ENCODE measurements around a stretch of chr3.

DNA sequence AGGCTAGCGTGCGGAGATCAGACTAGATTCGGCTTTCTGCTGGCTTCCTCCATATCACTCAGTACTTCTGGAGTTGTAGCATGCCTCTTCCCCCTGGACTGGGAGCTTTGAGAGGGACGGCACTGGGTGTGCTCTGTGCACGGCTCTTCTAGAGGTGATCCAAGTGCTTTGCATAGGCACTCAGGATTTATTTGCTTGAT lies 237.1 kb downstream of the LPP start:
- PRO-cap = no peak

DNA sequence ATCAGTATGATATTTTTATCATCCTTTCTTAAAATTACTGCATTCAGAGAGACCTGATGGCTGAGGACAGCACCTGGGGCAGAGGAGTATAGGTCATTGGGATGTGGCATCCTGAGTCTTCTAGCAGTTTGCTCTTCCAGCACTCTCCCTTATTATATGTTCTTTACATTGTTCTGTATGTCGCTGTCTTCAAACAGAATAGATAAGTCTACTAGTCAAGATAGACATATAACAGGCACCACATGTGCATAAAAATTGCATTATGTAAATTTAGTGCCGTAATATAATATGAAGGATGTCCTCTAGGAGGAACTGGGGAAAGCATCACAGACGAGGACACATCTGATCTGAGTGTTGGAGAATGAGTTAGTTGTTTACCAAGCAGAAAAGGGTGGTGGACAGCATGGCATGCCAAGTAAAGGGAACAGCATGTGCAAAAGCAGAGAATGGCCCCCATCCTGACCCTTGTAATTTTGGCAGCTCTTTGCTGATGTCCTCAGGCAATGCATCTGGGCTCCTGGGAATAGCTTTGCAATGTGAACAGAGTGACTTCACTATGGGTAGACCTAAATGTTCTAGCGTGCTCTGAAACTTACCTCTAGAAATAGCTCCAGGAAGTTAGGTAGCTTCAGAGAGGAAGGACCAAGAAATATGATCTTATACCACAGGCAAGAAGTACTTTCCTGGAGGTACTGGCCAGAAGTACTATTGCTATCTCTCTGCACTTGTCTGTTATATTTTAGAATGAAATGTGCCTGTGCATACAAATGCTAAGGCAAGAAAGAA lies 263.3 kb downstream of the LPP start:
- PRO-cap = no peak

DNA sequence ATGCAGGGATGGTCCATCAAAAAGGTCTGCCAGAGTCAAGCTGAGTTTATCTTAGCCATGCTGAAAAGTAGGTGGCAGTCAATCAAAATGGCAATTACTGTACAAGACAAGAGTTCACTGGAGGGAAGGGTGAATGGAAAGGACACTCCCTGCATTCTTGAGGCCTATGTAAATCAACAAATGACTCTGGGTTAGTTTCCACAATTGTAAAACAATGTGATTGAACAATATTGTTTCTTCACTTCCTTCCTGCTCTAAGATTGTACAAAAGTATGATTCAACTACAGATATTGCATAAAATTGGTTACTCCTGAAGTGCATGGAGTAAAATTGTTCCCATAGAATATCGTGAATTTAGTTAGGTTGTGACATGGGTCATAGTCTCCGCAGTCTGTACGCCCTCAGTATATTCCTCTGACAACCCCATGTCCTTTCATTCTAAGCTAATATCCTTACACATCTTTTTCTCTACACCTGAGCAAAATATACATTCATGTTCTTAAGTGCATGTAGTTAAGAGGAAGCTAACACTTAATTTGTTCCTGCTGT lies 277.6 kb downstream of the LPP start:
- PRO-cap = no peak

DNA sequence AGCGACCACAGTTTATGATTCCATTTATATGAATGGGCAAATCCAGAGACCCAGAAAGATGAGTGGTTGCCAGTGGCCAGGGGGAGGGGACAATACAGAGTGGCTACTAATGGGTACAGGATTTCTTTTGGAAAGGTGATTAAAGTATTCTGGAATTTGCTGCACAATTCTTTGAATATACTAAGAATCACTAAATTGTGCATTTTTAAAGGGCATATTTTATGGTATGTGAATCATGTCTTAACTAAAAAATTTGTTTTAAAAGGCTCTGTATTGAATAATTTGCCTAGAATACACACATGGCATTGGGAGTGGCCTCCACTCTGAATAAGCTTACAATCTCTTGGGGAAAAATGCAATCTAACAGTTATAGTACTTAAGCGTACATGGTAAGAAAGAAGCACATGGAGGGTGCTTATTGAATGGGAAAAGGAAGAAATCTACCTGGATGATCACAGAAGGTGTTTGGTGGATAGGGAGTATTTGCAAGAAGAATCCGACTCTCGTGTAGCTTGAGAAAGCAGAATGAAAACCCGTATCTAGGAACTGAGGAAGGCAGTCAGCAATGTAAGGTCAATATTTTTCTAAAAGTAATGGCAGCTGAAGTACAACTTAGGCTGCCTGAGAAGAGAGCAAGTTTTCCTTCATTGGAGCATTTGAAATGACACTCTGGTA lies 385.1 kb downstream of the LPP start:
- PRO-cap = no peak

DNA sequence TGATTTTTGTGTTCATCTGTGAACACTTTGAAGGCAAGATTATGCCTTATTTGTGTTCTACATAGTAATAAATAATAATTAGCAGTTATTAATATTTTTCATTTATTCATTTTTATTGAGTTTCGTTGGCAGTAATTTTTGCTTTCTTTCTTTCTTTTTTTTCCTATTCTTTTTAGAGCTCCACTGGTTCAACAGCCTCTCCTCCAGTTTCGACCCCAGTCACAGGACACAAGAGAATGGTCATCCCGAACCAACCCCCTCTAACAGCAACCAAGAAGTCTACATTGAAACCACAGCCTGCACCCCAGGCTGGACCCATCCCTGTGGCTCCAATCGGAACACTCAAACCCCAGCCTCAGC lies 455.0 kb downstream of the LPP start:
- PRO-cap = no peak

DNA sequence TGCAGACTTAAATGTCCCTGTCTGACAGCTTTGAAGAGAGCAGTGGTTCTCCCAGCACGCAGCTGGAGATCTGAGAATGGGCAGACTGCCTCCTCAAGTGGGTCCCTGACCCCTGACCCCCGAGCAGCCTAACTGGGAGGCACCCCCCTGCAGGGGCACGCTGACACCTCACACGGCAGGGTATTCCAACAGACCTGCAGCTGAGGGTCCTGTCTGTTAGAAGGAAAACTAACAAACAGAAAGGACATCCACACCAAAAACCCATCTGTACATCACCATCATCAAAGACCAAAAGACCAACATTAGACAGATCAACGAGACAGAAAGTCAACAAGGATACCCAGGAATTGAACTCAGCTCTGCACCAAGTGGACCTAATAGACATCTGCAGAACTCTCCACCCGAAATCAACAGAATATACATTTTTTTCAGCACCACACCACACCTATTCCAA lies 482.7 kb downstream of the LPP start:
- PRO-cap = no peak

DNA sequence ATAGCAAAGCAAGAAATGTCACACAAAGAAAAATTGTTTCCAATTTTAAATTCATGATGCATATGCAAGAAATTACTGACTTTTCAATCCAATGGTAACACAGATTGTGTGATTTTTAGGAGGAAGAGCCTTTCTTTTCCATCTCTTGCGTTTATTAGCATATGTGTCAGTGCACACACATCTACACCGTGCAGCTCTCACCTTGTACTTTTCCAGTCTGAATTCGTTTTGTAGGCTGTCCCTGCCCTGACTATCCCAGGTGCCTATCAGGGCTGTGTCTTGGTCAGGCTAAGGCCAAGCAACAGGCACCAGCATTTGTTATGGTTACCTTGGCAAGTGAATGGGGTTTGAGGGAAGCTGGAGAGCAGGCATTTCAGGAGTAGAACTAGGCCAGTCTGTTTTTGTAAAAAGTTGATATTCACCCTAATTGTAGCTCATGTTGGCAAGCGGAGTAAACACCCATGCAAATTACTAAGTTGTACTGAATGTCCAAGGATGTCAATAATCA lies 489.5 kb upstream of the TPRG1 start:
- PRO-cap = no peak

GRCh38 chr3:188689106-188689661 lies 482.6 kb upstream of the TPRG1 start:
- PRO-cap = no peak

GRCh38 chr3:188846830-188847490 lies 324.8 kb upstream of the TPRG1 start:
- PRO-cap = no peak

GRCh38 chr3:188937513-188937863 lies 234.3 kb upstream of the TPRG1 start:
- PRO-cap = no peak

DNA sequence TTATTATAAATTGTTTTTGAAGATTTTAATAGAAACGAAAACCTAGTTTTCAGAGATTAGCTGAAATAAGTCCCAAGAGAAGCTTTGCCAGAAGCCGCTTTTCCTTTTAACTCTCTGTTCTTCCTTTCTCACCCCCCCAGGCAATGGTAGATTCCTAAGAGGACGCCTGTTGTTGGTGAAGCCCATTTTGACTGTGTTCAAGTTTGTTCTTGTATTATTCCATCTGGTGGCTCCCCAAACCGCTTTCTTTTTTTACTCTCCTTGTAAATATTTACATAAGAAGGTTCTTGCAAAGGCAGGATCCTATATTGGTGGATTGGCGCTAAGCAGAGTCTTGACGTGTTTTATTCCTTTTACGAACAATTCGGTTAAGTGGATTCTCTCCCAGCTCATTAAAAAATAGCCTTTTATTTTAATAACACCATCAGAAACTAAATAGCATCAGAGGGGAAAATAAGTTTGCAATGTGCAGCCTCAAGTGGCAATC lies 195.8 kb upstream of the TPRG1 start:
- PRO-cap = no peak

DNA sequence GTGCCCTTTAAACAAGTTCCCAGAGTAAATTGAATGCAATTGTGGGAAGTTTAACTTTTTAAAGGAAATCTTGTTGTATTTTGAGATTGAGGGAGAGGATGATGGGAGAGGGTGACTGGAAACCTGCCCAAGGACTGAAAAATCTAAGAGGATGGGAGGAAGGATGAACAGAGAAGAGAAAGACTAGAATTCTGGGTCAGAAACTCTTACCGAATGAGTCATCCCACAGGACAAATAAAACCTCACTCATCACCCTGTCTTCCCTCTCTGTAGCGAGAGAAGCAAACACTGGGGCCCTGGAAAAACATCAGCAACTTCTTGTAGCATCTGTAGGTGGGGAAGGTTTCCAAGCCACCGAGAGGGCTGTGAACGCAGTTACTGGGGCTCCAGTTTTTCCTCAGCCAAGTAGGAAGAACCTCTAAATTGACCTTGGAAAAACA lies 193.1 kb upstream of the TPRG1 start:
- PRO-cap = no peak

- PRO-cap = no peak
Observed at GRCh38 chr3:189269379-189269860, 97.6 kb downstream of the TPRG1 start.

DNA sequence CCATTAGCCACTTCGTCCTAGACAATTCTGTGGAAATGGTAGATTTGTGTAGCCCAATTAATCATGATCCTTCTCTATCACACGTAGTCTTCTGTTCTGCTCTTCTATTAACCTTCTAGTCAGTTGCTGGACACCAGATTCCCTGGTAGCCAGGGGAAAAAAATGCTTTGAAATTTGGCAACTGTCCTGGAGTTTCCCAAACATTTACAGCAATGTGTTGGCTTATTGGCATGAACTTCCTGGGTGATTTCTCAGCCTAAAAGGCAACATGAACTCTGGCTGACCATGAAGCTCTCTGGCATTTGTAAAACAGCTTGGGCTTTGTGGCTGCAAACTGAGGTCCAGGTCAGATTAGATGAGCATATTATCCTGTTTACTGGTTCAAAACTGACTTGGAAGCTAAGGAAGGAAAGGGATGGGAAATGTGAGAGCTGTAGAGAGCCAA lies 139.1 kb downstream of the P3H2 start:
- PRO-cap = no peak

- PRO-cap = no peak
Observed at GRCh38 chr3:190386274-190386960, 1.5 kb upstream of the CLDN16 start.

- PRO-cap = no peak
Observed at GRCh38 chr3:190586829-190587234, 72.9 kb downstream of the IL1RAP start.

GRCh38 chr3:190591098-190591507 lies 77.2 kb downstream of the IL1RAP start:
- PRO-cap = no peak

- PRO-cap = no peak
Observed at GRCh38 chr3:190678082-190678406, 164.2 kb downstream of the IL1RAP start.

DNA sequence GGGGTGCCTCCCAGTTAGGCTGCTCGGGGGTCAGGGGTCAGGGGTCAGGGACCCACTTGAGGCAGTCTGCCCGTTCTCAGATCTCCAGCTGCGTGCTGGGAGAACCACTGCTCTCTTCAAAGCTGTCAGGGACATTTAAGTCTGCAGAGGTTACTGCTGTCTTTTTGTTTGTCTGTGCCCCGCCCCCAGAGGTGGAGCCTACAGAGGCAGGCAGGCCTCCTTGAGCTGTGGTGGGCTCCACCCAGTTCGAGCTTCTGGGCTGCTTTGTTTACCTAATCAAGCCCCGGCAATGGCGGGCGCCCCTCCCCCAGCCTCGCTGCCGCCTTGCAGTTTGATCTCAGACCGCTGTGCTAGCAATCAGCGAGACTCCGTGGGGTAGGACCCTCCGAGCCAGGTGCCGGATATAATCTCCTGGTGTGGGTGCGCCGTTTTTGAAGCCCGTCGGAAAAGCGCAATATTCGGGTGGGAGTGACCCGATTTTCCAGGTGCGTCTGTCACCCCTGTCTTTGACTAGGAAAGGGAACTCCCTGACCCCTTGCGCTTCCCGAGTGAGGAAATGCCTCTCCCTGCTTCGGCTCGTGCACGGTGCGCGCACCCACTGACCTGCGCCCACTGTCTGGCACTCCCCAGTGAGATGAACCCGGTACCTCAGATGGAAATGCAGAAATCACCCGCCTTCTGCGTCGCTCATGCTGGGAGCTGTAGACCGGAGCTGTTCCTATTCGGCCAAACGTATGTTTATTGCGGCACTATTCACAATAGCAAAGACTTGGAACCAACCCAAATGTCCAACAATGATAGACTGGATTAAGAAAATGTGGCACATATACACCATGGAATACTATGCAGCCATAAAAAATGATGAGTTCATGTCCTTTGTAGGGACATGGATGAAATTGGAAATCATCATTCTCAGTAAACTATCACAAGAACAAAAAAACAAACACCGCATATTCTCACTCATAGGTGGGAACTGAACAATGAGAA lies 102.6 kb upstream of the GMNC start:
- PRO-cap = no peak

DNA sequence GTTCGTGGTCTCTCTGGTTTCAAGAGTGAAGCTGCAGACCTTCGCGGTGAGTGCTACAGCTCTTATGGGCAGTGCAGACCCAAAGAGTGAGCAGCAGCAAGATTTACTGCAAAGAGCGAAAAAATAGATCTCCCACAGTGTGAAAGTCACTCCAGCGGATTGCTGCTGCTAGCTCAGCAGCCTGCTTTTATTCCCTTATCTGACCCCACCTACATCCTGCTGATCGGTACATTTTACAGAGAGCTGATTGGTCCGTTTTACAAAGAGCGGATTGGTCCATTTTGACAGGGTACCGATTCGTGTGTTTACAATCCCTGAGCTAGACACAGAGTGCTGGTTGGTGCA lies 12.9 kb upstream of the CCDC50 start:
- PRO-cap = no peak

Data from mucosa of descending colon (tissue), 1 donor.